Epithelial cell of proximal tubule (primary cell): ENCODE data around the gene THOC5.

GRCh38 chr22:29310544-29310840, 4.0 kb downstream of the GAS2L1 start:
- RAMPAGE, long total RNA = no peak
- RRBS = no CpG with 5 or more reads among the region's 16 CpGs

DNA sequence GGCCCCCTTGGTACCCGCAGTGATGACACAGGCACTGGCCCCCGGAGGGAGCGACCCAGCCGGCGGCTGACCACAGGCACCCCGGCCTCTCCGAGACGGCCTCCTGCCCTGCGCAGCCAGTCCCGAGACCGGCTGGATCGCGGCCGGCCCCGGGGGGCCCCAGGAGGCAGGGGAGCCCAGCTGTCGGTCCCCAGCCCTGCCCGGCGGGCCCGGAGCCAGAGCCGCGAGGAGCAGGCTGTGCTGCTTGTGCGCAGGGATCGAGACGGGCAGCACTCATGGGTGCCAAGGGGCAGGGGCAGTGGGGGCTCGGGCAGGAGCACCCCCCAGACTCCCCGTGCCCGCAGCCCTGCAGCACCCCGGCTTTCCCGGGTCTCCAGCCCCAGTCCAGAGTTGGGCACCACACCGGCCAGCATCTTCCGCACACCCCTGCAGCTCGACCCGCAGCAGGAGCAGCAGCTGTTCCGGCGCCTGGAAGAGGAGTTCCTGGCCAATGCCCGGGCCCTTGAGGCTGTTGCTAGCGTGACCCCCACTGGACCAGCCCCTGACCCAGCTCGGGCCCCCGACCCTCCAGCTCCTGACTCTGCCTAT, 3.9 kb downstream of the RASL10A start:
- RAMPAGE, long total RNA = no peak
- RRBS = 91% methylated on average over 11 of the region's 39 CpGs

DNA sequence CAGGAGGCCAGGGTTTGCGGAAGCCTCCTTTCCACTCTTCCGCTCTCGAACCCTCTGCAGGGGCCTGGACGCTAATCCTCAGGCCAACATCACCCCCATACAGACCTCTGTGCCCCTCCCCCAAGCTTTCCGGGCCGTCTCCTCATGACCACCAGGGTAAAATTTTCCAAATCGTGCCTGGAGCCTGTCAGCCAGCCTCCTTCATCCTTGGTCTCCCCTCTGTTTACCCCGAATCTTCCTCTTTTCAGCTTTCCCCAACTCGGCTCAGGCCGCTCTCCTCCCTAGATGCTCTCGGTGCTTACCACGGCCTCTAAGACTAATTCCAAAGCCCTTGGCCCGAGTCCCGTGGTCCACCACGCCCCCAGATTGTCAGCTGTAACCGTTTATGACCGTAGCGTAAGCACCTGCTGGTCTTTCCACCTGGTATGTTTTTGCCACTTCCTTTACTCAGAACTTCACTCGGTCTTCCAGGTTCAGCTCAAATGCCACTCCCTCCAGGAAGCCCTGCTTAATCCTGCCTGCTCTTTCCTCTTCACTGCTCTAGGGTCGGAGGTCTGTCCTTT, 1.4 kb downstream of the RASL10A start:
- RAMPAGE, long total RNA = no peak
- RRBS = no CpG with 5 or more reads among the region's 20 CpGs

DNA sequence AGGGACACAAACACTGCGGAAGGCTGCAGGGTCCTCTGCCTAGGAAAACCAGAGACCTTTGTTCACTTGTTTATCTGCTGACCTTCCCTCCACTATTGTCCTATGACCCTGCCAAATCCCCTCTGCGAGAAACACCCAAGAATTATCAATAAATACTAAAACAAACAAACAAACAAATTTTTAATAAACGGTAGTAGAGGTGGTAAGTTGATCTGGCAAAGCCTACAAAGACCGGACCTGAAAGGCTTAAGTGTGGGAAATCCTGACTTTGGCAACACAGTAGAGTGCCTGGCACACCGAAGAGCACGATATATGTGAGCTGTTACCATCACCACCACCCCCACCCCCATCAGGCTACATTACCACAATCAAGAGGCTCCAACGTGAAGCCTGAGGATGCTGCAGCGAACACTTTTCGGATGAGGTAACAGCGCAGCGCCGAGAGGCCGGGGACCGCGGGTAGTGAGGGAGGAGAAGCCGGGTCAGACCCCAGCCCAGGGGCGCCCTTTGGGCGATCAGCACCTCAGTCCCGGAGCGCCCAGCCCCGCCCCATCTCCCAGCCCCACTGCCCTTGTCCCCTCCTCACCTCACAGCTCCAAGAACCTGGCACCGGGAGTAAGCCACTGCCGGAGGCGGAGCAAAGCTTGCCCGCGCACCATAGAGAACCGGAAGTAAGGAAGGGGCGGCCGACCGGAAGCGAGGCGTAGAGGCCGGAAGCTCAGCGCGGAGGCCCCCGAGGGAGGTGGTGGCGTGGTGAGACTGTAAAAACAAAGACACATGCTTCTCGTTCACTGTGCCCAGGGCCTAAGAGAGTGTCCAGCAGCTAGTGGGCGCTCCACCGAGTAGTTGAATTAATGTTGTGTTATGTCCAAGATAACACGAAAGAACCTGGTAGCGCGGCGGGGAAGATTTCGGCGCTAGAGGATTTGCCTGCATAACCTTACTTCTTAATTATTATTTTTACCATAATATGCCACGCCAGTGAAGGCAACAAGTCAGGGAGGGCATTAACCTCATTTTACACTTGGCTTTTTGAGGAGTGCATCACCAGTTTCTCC, at the start of gene THOC5:
TSS of gene THOC5 (minus strand) at position 673 of the 1,058 bp plus-strand sequence.
- RAMPAGE, long total RNA = start-site peak on the minus strand centred at position 630 of the sequence, 79 bp wide, 524 and 222 reads in 2 replicates
- RRBS = 2% methylated on average over 7 of the region's 47 CpGs

DNA sequence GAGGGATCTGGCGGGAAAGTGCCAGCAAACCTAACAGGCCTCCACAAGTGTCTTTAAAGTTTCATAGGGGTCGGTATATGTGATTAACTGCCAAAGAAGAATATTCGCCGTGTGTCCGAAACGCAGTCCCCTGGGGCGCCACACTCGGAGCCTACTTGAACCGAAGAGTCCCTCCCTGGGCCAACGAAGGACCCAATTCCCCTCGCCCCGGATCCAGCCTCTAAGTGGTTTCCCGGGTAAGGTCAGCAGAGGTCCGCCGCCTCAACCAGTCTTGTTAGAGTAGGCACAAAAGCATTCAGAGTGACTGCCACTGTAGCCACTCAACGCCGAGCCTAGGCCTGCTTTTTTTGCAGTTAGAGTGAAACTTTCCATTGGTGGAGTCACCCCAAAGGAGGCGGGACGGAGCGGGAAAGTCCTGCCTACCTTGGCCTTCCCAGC, 401 bp upstream of the NF2 start:
- RAMPAGE, long total RNA = no peak
- RRBS = no CpG with 5 or more reads among the region's 20 CpGs

DNA sequence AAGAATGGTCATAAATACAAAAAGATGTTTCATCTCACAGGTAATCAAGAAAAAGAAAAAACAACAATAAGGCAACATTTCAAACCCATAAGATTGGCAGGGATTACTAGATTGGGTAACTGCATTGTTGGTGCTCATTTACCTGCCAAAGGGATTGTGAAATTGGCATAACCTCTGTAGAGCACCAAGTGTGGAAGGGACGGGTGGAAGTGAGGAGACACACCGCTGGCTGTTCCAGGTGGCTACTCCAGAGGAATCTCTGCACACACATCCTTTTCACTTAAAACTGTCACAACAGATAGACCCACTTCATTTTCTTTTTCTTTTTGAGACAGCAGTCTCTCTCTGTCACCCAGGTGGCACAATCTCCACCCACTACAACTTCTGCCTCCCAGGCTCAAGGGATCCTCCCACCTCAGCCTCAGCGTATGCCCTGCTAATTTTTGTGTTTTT, 44.9 kb downstream of the NF2 start:
- RAMPAGE, long total RNA = no peak
- RRBS = no CpG with 5 or more reads among the region's 3 CpGs

- RAMPAGE, long total RNA = no peak
- RRBS = no CpG with 5 or more reads among the region's 8 CpGs
These were observed 46.6 kb upstream of the CABP7 start for GRCh38 chr22:29673274-29673473.

GRCh38 chr22:29733338-29733855, 13.6 kb downstream of the CABP7 start:
- RAMPAGE, long total RNA = no peak
- RRBS = 42% methylated on average over 2 of the region's 8 CpGs

DNA sequence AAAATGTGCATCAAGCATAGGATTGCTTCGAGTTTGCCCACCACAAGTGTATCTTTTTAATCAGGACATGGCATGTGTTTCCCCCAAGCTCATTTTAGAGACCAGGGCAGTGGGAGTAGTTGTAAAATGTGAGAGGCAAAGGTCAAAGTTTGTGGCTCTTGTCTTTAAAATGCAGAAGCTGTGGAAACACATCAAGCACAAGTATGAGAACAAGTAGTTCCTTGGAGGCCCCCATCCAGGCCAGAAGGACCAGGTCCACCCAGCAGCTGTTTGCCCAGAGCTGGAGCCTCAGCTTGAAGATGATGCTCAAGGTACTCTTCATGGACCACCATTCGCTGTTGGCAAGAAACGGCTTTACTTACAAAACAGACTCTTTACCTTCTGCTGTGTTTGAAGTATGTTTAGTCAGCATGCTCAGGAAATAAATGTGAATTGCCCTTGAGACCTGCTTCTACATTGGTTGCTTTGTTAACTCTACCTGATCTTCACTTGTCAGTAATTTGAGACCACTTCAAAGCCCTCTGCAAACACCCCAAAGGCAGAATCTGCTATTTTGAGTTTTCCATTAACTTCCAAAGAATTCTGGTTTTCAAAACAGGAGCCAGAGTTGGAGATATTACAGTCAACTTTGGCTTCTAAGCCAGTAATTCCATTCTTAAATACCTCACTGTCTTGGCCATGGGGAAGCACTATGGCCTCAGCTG, 2.5 kb downstream of the UQCR10 start:
- RAMPAGE, long total RNA = no peak
- RRBS = no CpG with 5 or more reads among the region's 3 CpGs

DNA sequence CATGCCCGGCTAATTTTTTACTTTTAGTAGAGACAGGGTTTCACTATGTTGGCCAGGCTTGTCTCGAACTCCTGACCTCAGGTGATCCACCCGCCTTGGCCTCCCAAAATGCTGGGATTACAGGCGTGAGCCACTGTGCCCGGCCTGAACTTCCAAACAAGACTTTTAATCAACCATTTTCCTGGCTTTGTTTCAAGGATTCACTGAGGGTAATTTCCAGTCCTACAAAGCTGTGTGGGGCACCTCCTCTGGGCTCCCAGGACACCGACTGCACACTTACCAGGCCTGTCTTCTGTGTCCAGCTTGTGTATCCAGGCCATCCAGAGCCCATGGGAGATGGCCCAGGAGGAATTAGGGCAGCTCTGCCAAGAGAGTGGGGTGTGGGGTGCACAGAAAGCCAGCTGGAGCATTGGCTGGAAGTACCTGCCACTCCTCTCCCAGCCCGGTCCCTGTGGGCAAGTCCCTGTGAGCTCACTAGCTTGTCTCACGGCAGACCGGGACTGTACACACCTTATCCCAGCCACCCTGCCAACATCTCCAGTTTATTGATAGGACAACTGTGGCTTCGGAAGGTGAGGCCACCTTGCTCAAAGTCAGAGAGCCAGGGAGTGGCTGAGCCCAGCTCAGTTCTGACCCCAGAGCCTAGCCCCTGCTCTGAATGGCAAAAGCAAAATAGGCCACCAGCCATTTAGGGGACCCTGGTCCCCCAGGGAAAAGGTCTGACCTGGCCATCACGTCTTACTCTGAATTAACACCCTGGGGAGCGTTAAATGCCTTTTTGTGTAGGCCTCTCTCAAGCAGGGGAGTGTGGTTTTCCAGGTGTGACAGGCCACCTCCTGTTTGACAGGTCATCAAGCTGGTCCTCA, 14.9 kb downstream of the UQCR10 start:
- RAMPAGE, long total RNA = no peak
- RRBS = 32% methylated on average over 3 of the region's 12 CpGs

- RAMPAGE, long total RNA = no peak
- RRBS = no CpG with 5 or more reads among the region's 4 CpGs
These were observed 24.8 kb downstream of the MTMR3 start for GRCh38 chr22:29907603-29908299.

DNA sequence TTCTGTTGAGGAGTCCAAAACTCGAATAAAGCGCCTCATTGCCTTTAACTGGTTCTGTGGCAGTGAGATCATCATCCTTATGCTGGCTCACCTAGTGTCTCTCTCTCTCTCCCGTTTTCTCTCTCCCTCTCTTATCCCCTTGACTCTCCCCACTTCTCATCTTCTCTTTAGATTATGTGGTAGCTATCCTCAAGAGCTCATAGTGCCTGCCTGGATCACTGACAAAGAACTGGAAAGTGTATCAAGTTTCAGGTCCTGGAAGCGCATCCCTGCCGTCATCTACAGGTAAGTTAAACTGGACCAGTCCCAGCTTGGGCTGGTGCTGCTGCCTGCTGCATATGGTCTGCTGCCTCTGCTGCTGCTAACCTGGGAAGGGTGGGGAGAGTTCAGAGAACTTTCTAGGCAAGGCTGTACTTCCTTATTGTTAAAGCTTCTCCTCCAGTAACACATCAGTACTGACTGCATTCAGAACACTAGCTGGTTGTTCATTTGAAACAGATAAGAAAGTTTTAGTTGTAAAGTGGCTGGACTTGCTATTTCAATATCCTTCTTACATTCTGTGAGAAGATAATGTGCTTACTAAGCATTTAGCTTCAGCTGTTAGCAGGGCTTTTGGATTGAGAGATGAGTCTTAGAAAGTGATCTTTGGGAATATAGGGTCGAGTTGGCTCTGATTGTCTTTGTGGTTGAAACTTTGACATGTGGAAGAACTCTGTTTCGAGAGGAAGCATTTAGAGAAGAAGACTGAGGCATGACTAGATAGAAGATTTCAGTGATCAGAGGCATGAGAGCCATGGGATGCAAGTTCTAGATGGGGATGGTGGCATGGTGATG, 77.3 kb upstream of the HORMAD2 start:
- RAMPAGE, long total RNA = no peak
- RRBS = no CpG with 5 or more reads among the region's 7 CpGs

DNA sequence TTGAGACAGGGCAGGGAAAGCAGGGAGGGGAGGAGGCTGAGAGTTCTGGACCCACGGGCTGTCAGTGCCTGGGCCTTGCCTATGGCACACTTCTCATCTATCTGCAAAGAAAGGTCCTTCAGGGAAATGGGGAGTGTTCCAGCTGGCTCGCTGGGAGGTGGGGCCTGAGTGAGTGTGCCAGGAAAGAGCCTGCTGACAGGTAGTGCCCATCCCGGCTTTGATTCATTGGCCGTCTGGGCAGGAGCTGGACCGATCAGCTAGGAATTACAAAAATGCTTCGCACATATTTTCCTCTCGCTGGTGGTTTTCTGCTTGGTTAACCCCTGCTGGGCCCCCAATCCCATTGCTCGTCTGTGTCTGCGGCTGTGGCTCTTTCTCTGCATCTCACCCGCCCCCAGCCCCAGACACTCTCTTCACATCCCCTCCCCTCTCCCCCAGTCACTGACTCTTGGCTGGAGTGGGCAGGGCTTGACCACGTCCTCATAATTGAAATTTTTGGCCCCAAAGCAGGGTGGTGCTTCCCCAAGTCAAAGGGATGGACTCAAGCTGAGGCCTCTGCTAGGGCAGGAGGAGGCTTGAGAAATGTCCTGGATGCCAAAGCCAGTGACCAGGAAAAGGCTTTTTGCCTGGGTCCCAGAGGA, 10.8 kb downstream of the LIF start:
- RAMPAGE, long total RNA = no peak
- RRBS = no CpG with 5 or more reads among the region's 11 CpGs

DNA sequence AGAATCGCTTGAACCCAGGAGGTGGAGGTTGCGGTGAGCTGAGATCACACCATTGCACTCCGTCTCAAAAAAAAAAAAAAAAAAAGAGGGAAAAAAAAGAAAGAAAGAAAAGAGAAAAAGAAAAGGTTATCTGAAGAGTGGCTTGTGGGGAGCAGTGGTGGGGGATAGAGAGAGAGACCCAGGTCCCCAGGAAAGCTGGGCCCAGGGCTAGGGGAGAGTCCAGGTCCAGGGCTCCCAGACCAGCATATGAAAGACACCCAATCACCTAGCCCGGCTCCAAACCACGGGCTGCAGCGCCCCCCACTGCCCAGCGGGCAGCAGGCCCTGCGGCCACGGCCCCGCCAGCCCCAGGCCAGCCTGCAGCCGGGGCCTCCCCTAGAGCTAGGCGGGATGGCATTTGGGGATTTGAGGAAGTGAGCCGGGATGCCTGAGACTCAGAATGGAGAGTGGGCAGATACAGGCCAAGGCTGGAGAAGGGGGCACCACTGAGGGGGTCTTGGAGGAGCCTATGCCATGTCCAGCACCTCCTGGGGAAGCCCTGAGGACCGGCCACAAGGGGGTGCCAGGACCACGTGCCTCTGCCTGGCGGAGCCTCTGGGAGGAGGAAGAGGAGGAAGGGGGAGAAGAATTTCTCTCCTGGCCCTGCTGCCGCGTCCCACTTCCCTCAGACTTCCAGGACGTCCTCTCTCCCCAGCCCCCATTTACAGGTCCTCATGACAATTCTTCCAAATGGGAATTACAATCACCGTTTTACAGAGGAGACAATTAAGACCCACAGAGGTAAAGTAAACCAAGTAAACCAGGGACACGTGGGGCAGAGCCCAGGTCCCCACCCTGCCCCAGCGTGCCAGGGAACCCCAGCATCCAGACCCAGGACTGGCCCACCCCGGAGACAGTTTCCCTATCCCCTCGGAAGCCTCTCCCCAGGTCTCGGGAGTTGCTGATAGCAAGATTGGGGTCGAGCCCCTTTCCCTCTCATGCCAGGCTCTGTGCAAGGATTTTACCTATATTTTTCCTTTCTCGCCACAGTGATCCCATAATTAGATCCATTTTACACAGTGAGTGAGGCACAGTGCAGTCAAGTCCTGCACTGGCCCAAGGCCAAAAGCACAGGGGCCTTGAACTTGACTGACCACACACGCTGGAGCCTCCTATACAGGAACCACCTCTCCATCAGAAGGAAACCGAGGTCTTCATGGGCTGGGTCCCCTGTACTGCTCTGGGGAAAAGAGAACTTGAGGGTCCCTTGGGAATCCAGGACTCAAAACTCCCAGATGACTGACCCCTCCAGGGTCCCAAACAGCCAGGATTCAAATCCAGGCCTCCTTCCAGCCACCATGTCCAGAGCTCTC, 9.6 kb upstream of the LIF start:
- RAMPAGE, long total RNA = no peak
- RRBS = 3% methylated on average over 8 of the region's 29 CpGs

- RAMPAGE, long total RNA = no peak
- RRBS = no CpG with 5 or more reads among the region's 19 CpGs
These were observed 7.9 kb downstream of the OSM start for GRCh38 chr22:30258673-30259140.

DNA sequence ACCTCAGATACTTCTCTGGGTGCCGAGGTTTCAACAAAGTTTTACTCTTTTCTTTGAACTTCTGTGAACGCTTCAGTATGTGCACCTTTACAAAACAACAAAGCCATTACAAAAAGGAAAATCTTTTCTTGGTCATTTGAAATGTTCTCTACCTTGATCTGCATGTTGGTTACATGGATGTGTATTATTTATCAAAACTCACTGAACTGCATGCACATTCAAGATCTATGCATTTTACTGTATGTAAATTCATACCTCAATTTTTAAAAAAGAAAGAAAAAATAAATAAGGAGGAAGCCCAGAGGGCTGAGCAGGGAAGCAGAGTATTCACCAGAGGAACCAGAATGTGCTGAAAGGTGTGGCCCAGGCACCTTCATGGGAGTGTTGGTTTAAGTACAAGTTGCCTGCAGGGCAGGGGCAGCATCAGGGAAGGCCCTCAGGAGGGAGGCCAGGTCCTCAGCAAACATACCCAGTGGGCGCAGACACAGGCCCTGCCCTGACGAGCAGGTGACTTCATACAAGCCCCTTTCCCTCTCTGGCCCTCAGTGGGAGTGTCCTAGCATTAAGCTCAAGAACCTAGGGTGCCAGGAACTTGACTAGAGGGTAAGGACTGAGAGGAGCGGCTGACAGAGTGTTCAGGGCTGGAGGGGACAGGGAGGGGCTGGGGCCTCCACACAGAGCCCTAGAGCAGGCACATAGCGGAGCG, 7.4 kb upstream of the CASTOR1 start:
- RAMPAGE, long total RNA = no peak
- RRBS = no CpG with 5 or more reads among the region's 7 CpGs

- RAMPAGE, long total RNA = no peak
- RRBS = no CpG with 5 or more reads among the region's 5 CpGs
These were observed 16.2 kb upstream of the CASTOR1 start for GRCh38 chr22:30305477-30305910.

DNA sequence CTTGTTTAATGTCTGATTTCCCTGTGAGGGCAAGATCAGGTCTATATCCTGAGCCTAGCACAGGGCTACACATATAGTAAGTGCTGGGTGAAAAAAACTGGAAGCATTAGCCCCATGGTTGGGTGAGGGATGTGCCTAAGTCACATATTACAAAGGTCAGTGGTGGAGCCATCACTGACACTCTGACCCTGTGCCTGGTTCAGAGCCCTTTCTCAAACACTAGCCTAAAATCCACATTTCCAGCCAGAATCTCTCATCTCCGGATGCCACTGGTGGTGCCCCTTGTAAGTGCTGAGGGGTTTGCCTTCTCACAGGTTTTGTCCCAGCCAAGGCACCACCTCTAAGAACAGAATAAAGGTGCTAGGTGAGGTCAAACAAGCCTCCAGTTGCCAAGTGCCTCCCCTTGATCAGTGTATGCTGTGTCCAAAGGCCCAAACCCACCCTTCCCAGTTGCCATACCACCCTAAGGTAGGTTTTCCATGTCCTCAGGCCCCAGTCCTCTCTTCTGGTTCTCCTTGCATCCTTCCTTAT, 8.9 kb downstream of the TBC1D10A start:
- RAMPAGE, long total RNA = no peak
- RRBS = no CpG with 5 or more reads among the region's 1 CpG

DNA sequence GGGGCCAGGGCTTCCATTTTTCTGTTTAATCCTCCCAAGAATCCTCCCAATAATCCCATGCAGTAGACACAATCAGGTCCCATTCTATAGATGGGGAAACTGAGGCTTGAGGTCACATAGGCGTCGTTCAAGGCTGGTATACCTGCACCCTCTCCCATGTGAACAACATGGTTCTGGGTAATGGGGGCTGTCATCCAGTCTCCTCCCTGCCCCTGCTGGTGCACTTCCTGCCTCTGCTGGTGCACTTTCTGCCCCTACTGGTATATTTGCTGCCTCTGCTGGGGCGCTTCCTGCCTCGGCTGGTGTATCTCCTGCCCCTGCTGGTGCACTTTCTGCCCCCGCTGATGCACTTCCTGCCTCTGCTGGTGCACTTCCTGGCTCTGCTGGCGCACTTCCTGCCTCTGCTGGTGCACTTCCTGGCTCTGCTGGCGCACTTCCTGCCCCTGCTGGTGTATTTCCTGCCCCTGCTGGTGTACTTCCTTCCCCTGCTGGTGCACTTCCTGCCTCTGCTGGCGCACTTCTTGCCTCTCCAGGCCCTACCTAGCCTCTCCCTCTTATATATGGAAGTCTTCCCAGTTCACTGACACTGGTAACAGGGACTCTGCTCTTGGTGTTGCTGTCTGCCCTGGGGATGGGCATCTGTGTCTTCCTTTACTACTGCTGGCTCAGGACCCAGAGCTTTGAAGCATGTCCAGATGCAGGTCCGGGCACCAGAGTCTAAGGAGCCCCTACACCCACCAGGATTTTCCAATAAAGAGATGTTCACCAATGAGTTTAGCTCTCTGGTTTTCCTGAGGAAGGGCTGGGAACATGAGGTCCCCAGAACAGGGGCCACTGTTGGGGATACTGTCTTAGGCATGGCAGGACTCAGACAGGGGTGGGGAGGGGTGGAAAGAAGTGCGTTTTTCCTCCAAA, 10.2 kb downstream of the MTFP1 start:
- RAMPAGE, long total RNA = no peak
- RRBS = no CpG with 5 or more reads among the region's 10 CpGs

- RAMPAGE, long total RNA = no peak
- RRBS = 0% methylated on average over 11 of the region's 65 CpGs
These were observed 4.4 kb downstream of the SEC14L6 start for GRCh38 chr22:30541804-30542899.